Right atrium auricular region (tissue), 2 donors: ENCODE measurements around a stretch of chr2.

GRCh38 chr2:236732700-236733123 is 163.1 kb downstream of the ACKR3 start:
- PRO-cap: no peak
- RAMPAGE, long total RNA, 2 experiments: no peak in any of the 2 experiments

GRCh38 chr2:236823020-236823791 is 253.6 kb downstream of the ACKR3 start:
- PRO-cap: no peak
- RAMPAGE, long total RNA, 2 experiments: no peak in any of the 2 experiments

DNA sequence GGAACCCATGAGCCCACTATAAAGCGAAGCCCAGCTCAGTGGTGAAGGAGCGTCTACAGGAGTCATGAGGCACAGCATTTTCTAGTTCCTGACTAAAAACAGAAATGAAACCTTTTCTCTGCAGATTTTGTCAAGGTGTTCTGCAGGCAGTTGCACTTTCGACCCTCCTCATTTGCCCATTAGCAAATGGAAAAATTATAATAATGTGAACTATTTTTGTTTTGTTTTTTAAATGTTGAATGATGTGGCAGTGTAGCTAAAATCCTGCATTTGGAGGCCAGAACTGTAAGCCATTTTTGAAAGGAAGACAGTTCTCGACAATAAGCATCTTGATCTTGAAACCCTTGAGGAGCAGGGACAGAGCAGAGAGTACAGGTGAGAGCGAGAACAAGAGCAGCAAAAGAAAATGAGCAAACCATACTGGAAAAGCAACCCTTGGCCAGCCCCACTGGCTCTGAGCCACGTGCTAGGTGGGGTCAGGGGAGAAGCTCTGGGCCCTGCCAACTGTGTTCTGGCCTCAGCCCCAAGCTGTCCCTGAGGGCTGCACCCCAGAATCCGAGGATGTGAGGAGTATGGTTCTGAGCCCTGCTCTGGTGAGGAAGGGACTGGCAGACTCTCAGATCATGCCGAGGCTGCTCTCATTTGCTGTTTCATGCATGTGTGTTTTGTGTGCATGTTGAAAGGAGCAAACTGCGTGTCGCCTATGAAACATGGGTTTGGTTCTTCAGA is 26.3 kb upstream of the COPS8 start:
- PRO-cap: no peak
- RAMPAGE, long total RNA, 2 experiments: no peak in any of the 2 experiments

DNA sequence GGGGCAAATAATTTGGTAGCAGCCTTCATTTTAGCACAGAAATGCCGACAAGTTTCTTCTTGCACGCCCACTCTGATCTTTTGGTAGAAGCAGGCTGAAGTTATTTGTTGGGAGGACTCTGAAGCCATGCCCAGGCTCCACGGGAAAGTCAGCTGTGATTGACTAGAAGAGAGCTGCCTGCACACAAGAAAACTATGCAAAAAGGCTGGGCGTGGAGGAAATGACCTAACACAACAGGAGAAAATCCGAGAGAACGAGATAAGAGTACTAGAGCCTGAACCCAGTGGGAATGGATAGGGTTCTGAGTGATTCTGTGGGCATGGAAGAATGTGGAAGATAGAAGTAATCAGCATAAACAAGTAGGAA is 12.2 kb upstream of the COPS8 start:
- PRO-cap: bidirectional peak, plus-strand start at position 270 of the sequence, minus-strand start at position 160 of the sequence
- RAMPAGE, long total RNA, 2 experiments: no peak in any of the 2 experiments

DNA sequence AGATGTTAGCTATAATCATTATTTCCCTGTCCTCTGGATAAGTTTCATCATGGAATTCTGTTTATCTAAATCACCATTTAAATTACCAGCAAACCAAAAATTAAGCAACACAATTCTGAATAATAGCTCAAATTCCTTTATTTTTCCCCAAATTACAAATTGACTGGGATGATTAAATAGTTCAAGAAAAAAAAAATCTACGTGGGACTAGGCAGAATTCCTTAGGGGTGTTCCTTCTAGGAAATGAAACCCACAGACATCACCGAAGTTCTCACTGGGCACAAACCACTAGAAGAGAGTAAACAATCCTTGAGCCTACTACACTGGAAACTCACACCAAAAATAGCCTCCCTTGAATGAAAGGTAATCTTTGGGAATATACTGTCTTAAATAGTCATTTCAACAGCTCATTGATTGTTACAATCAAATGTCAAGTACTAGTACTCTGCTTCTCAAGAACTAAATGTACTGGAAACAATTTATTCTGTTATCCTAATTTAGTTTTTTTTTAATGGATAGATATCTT is 159.4 kb downstream of the COL6A3 start:
- PRO-cap: no peak
- RAMPAGE, long total RNA, 2 experiments: no peak in any of the 2 experiments

DNA sequence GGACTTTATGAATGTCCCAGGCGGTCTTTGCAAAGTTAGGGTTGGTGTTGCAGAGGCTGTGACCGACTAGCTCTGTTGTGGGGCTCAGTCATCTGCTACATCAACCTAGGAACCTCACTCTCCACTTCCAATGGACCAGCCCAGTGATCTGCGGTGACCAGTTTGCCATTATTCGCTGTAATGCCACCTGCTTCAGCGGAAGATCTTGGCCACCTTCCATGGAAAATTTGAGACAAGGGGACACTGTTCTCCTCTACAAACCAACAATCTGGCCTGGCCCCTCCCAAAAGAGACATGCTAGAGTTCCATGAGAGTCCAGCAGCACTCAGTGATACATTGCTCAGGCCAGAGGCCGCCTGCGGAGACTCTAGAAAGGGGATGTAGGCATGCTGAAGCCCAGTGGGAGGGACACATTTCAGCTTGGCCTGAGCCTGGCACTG is 58.3 kb downstream of the COL6A3 start:
- PRO-cap: no peak
- RAMPAGE, long total RNA, 2 experiments: no peak in any of the 2 experiments

GRCh38 chr2:237488246-237488642 is 1.2 kb downstream of the MLPH start:
- PRO-cap: no peak
- RAMPAGE, long total RNA, 2 experiments: no peak in any of the 2 experiments

GRCh38 chr2:237501708-237502463 is 14.8 kb downstream of the MLPH start:
- PRO-cap: no peak
- RAMPAGE, long total RNA, 2 experiments: no peak in any of the 2 experiments

- PRO-cap: no peak
- RAMPAGE, long total RNA, 2 experiments: no peak in any of the 2 experiments
These were observed 16.5 kb upstream of the PRLH start for GRCh38 chr2:237549662-237550583.

GRCh38 chr2:237601420-237602317 is 11.1 kb upstream of the RAB17 start:
- PRO-cap: no peak
- RAMPAGE, long total RNA, 2 experiments: no peak in any of the 2 experiments

DNA sequence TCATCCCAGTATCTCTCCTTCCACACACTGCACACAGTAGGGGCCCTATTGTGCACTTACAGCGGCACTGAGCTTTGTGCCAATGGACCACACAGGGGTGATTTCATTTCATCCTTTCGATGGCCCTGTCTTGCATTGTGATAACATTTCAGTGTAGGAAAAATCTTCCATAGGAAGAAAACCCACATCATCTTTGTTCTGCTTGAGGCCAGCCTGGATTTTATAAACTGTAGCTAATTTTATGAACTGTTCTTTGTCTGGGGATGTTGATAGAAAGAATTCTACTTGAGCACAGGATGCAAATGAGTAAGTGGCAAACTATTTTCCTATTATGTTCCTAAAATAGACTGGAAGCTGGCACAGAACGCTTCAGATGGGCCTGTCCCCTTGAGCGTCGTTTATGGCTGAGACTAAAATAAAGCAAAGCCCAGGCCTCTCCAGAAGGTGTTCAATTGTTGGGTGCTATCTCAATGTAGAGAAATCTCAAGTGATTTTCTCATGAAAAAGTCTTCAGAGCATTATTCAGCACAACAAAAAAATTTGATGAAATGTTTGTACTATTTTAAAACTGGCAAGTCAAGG is 10.8 kb upstream of the LRRFIP1 start:
- PRO-cap: unidirectional peak, minus-strand start at position 229 of the sequence
- RAMPAGE, long total RNA, 2 experiments: no peak in any of the 2 experiments

GRCh38 chr2:237625137-237625651 is 2.2 kb upstream of the LRRFIP1 start:
- PRO-cap: no peak
- RAMPAGE, long total RNA, 2 experiments: no peak in any of the 2 experiments

GRCh38 chr2:237633194-237633725 is 5.9 kb downstream of the LRRFIP1 start:
- PRO-cap: bidirectional peak, plus-strand start at chr2:237633366, minus-strand start at chr2:237633154
- RAMPAGE, long total RNA, 2 experiments: no peak in any of the 2 experiments

DNA sequence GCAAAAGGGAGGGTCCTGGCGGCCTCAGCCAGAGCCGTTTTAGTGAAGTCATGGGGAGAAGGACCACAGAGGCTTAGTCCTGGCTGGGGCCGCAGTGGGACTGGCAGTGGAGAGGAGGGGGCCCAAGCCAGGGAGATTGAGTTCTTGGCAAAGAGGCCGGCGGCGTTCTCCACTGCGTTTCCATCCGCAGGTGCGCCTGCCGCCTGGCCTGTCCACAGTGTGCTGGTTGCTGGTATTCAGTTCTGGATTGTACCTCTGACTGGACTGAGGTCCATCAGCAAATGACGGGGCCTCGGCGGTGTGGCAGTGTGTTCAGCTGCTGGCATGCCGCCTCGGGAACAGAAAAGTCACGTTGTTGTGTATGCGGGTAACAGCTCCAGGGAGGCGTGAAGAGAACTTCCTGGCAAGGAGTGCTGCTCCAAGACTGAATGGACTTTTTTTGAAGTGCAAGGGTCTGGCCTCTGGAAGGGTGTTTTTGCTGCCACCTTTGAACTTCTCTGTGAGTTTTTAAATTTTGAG is 36.8 kb downstream of the LRRFIP1 start:
- PRO-cap: unidirectional peak, minus-strand start at position 221 of the sequence; unidirectional peak, minus-strand start at position 286 of the sequence
- RAMPAGE, long total RNA, 2 experiments: no peak in any of the 2 experiments

DNA sequence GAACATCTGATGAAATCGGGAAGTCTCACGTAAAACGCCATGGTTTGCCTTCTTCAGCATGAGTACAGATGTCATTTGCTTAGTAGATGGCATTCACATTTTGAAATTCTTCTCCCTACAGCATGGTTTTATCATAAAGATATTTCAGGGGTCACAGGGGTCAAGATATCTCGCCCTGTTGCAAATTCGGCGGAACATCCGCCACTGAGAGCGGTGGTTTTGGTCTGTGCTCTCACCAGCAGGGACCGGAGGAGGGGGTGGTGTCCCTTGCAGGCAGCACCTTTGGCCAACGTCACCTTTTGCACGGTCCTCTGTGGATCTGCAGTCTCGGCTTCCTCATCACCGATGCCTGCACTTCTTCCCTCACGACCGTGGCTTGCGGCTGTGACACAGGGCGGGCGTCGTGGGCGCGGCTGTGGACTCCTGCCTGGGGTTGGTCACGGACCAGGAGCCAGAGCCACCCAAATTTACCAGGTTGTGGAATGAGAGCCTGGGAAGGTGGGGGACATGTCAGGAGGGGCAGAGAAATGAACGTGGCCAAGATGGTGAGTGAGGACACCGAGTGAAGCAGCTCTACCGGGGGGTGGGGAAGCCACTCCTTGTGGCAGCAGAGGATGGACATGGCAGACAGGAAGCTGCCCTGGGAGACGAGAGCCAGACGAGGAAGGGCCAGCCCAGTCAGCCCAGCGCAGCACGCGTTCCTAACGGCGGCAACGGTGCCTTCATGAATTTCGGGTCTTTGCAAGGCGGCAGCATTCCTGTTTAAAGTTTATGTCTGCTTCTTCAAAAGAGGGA is 84.0 kb downstream of the LRRFIP1 start:
- PRO-cap: no peak
- RAMPAGE, long total RNA, 2 experiments: no peak in any of the 2 experiments

GRCh38 chr2:237763834-237764333 is 34.7 kb upstream of the RBM44 start:
- PRO-cap: no peak
- RAMPAGE, long total RNA, 2 experiments: no peak in any of the 2 experiments

DNA sequence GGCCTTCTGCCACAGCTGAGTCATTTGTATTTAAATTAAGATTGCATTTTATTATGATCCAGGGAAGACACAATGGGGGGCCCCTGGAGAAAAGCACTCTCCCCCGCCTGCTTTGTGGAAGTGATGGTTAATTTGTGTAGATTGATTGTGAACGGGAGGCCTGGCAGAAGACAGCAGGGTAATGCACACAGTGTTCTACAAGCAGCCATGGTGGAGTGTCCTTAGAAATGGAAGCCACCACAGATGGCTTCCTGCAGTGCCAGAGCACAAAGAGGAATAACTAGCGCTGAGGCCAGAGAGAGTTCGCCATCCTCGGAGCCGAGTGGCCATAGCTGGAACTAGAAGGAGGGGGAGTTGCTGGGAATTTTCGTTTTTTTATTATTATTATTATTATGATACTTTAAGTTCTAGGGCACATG is 19.7 kb downstream of the RAMP1 start:
- PRO-cap: no peak
- RAMPAGE, long total RNA, 2 experiments: no peak in any of the 2 experiments

DNA sequence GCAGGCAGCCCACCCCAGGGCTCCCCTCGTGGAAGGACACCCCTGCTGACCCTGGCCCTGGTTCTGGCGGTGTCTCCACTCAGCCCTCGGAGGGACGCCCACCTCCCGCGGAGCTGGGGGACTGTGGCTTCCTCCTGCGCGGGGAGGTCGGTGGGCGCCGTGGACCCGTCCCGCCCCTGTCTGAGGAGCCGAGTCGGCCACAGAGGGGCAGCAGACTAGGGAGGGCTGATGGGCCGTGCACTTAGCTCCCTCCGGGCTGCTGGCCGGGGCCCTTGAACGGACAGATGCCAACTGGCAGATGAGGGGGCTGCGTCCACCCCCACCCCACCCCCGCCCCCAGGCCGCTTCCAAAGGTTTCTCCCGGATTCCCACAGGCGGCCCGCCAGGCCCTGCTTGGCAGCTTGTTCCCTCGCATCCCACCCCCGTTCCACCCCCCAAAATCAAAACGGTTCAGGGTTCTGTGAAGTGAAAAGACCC is 10.4 kb upstream of the UBE2F start:
- PRO-cap: unidirectional peak, minus-strand start at position 316 of the sequence
- RAMPAGE, long total RNA, 2 experiments: no peak in any of the 2 experiments

DNA sequence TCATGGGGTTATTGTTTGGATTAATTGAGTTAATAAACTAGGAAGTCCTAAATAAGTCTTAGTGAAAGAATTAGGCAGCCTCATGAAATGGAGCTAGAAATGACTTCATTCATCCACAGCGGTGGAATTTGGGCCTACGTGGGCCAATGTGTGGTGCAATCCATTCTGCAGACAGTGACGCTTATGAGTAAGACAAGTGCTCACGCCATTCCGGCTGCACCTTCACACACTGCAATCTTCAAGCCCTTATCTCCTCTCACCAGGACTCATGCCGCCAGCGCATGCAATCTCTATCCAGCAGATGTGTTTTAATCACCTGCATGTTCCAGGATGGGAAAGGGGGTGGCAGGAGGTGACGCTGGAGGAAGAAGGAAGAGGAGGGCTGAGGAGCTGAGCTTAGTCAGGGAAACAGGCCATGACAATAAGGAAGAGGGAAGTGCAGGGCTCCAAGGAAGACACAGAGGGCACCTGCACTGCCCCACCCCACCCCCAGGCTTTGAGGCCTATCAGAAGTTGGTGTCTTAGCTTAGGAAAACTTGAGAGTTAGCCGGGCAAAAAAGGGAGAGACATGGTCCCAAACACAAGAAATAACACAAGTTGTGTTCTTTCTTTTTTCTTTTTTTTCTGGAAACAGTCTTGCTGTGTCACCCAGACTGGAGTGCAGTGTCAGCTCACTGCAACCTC is 1.8 kb upstream of the UBE2F start:
- PRO-cap: no peak
- RAMPAGE, long total RNA, 2 experiments: no peak in any of the 2 experiments

DNA sequence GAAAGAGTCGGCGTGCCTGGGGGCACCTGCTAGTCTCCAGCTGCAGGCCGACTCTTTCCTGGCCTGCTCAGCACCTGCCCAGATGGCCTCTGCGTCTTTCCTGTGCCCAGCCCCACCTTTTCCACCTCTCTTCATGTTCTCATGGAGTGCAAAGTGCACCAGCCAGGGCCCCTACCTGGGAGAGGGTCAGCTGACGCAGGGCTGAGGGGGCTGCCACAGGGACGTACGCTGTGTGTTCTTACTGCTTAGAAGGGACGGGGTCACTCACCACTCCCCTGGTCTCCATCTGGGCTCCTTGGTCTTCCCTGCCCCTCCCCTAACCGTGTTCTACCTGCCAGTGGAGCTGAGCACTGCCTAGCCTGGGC is 8.5 kb downstream of the ERFE start:
- PRO-cap: no peak
- RAMPAGE, long total RNA, 2 experiments: no peak in any of the 2 experiments